ENCODE measurements around a stretch of chr18.

- PRO-cap, 2 experiments = no peak in any of the 2 experiments
Observed at GRCh38 chr18:9926557-9927444, 13.0 kb downstream of the VAPA start.

- PRO-cap, 2 experiments = no peak in any of the 2 experiments
Observed at GRCh38 chr18:9955927-9956429, 42.2 kb downstream of the VAPA start.

DNA sequence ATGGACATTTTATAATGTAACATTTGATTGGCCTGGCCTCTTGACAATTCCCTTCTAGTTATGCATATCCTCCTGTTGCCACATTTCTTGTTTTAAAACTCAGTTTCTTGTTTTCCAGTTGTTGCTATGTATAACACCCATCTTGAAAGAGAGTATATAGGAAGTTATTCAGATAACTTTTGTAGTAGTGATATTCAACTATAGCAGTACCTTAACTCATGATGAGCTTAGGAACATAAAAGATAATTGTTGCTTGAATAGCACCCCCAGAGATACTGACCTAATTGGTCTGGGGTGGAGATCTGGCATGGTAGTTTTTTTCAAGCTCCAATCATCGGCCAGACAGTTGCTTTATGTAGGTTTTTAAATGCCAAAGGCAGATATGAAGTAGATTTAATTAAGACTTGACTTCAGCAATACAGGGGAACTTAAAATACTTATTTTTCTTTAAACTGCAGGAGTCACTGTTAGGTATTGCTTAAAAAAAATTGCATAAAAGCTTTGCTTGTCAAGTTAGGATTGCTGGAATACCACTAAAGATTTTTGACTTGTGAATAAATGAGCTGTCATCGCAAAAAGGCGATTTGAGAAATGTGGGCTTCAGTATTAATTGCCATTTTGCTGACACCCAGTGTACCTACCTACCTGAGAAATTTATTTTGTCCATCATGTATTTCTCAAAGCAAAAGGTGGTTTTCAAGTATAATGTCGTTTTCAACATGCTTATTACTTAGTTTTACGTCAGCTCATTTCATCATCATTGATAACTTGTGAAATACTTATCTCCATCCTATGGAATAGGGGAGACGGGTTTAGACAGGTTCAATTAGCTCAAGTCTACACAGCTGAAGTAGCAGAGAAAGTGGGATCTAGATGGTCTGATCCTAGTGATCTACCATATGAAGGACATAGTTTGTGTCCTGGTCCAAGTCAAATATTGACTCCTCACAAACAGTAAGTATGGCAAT lies 44.8 kb downstream of the VAPA start:
- PRO-cap, 2 experiments = no peak in any of the 2 experiments

DNA sequence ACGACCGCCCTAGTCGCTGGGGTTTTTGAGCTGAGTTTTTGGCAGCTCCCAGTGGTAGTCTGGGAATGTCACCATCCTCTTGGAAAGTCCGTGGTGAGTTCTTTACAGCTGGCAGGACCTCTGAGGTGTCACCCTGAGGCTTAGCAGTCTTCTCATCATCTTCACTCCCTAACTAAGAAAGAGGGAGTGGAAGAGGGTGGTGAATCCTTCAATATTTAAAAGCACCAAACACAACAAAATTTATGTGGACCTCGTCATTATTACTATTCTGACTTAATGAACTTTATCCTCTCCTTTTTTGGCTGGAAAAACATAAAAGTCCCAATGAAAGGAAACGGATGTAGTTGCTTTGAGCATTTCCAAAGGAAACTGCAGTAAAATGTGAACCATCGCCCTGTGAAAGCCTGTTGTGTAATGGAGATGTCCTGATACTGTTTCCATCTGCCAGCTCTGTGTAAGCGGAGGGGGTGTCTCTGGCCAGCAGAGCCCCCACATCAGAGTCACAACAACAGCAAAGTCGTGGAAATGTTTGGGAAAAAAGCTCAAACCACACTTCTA lies 78.7 kb downstream of the VAPA start:
- PRO-cap, 2 experiments = no peak in any of the 2 experiments

- PRO-cap, 2 experiments = no peak in any of the 2 experiments
Observed at GRCh38 chr18:10010342-10011051, 96.7 kb downstream of the VAPA start.

GRCh38 chr18:10032391-10032940 lies 118.7 kb downstream of the VAPA start:
- PRO-cap, 2 experiments = no peak in any of the 2 experiments

DNA sequence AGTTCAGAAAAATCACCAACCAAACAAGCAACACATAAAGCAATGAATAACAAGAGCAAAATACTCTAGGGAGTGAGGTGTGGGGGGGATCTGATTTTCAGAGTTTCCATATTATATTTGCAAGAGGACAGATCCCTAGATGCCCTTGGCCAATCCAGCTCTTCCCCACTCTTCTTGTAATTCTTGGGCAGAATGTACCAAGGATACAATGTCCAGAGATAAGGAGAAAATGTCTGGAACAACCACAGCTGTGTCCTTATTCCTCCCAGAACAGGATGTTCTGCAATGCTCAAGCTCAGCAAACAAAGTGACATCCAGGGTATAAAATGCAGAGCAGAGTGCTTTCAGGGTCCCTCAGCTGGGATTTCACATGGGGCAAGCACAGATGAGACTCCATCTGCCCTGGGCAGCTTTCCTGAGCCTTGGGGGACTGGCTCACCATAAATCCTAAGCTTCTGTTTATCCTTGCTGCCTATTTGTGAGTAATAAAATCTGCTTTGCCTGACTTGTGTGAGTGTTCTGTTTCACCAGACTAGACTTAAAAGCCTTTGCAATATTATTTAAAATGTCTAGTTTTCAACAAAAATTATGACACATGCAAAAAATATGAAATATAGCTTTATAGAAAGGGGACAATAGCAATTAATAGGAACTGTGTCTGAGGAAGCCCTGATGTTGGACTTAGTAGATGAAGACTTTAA lies 127.4 kb downstream of the VAPA start:
- PRO-cap, 2 experiments = no peak in any of the 2 experiments

DNA sequence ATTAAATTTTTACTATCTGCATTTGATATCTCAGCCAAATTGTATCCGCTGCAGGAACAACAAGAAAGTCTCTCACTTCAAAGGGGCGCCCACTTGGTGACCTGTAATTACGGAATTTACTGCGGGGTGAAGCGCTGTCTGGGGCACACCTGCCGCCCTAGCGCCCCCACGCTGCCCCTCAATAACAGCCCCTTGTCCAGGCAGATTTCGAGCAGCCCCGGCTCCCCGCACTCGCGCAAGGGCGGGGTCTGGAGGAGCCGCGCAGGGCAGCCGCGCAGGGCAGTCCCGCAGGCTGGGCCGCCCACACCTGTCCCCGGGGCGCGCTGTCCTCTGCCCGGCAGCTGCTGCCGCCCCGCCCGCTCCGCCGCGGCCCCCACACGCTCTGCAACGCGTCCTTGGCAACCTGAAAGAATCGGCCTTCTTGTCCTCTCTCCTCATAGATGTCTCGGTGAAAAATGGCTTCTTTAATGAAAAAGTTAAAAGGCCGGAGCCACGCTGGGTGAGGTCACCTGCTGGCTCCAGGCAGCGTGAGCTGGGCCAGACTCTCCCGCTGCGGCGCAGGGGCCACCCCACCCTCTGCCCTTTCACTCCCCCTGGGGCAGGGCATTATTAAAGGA lies 218.0 kb downstream of the VAPA start:
- PRO-cap, 2 experiments = no peak in any of the 2 experiments

DNA sequence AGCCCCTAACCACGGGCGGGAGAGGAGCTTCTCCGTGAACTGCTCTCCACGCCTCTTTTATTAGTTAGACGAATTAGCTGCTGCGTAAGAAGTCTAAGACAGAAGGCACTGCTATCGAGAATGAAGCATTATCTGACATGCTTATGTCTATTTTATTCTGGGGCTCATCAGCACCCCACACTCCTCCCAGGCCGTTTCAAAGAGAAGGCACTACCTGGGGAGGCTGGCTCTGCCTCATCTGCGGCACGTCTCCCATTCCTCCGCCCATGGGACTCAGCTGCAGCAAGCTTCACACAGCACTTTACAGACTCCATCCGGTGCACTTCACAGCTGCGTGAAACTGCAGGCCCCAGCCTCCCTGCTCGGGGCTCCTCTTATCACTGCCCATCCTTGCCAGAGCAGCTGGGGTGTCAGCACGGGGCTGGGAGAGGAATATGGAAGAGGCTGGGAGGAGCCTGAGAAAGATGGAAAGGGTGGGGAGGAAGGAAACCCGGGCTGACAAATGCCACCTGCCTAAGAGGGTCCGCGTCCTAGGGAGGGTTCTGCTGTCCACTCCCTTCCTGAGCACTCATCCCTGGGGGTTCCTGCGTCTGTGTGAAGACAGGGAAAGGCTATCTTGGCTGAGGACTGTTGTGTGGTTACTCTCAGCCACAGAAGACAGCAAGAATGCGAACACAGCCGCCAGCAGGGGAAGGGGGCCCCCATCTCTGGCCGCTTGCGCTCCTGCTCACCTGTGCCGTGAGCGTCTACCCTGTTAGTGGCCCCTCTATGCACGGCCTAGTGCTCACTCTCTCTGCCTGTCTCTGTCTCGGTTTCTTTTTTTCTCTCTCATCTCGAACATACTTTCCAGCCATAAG lies 207.0 kb upstream of the APCDD1 start:
- PRO-cap, 2 experiments = no peak in any of the 2 experiments

GRCh38 chr18:10528442-10529045 lies 2.7 kb downstream of the NAPG start:
- PRO-cap, 2 experiments = no peak in any of the 2 experiments

DNA sequence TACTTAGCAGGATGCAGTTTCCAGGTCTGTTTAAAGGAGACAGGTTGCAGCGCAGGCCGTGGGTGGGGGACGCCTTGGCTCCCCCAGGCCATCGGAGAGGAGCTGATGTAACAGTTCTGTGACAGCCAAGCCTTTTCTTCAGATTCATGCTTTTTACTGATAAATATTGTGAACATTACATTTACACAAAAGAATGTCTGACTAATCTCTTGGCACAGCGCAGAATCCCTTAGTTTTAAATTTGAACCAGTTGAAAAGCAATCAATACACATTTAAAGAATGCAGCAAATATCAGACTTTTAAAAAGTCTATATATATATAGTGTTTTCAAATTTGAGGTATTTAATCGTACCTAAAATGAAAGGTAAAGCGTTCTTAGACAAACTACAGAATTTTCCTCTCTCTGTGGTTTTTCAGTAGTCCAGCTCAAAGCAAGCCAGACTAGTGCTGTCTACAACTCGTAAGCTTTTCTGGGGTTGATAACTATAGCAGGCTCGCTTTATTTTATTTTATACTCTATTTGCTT lies 222.0 kb downstream of the PIEZO2 start:
- PRO-cap, 2 experiments = no peak in any of the 2 experiments

DNA sequence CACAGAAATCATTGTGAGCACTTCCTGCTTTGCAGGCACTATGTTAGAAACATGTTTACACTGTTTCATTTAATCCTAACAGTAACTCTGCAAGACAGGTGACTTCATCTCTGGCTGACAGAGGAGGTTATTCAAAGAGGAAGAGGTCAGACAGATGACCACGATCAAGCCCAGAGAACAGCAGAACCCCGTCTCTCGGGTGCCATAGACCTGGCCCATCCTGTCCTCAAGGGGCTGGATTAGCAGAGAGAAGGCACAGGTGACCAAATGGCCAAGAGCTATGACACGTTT lies 28.1 kb upstream of the PIEZO2 start:
- PRO-cap, 2 experiments = no peak in any of the 2 experiments

- PRO-cap, 2 experiments = no peak in any of the 2 experiments
Observed at GRCh38 chr18:11259372-11259830, 110.0 kb upstream of the PIEZO2 start.

- PRO-cap, 2 experiments = no peak in any of the 2 experiments
Observed at GRCh38 chr18:11366289-11366825, 217.0 kb upstream of the PIEZO2 start.

DNA sequence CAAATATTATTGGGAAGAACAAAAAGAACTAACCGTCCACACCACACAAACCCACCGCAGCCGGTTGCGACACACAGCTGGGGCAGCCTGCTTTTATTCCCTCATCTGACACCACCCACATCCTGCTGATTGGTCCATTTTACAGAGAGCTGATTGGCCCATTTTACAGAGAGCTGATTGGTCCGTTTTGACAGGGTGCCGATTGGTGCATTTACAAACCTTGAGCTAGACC lies 177.6 kb upstream of the SLC35G4 start:
- PRO-cap, 2 experiments = no peak in any of the 2 experiments

DNA sequence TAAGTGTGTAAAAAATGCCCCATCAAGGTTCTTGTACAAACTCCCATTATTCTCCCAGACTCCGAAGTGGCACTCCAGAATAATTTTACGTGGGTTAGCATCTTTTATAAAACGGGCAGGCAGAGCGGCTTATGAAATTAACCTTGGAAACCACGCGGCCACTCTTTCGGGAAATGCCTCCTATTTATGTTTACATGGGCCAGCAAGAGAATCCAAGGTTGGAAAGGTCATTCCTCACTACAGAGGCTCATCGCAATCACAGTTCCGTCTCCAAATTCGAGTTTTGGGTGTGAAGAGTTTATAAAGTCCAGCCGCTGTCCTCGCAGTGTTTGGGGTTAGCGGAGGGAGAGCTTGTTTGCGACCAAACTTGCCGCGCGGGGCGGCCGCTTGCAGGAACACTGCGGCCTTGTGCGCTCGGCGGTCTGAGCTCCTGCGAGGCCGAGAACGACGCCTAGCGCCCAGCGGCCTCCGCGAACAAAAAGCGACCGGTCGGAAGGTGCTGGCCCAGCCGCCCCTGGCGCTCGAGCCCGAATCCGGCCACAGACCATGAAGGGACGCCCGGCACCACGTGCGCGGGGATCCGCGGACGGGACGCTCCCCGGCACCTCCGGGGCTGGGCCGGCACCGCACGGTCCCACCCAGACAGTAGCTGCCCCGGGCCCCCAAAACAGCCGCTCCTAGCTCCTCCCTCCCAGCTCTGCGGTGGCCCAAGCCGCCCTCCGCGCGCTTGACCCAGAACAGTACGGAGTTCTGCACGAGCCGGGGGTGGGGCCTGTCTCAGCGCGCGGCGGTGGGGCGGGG lies 934 bp upstream of the IMPA2 start:
- PRO-cap, 2 experiments = peak in 2 of 2 experiments; most common plus-strand start position 473 of the sequence (in 1); most common minus-strand start position 424 of the sequence (in 2)

DNA sequence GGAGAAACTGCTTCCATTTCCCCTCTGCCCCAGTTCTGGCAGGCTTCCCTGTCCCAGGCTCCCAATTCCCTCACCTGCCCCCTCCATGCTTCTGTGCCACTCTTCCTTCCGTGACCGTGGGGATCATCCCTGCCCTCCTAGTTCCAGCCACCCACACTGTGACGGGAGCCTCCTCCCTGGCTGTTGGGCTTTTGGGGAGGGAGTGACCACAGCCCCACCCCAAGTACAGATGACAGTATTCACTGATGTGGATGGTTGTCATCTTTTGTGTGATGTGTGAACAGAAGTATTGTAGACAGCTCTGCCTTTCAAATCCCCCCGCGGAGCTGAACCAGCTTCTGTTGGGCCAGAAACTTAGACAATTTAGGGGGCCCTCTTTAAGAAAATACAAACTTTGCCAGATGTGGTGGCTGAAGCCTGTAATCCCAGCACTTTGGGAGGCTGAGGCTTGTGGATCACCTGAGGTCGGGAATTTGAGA lies 2.9 kb downstream of the IMPA2 start:
- PRO-cap, 2 experiments = no peak in any of the 2 experiments

- PRO-cap, 2 experiments = no peak in any of the 2 experiments
Observed at GRCh38 chr18:11989790-11990354, 8.6 kb downstream of the IMPA2 start.

- PRO-cap, 2 experiments = no peak in any of the 2 experiments
Observed at GRCh38 chr18:11991115-11991849, 10.0 kb downstream of the IMPA2 start.

DNA sequence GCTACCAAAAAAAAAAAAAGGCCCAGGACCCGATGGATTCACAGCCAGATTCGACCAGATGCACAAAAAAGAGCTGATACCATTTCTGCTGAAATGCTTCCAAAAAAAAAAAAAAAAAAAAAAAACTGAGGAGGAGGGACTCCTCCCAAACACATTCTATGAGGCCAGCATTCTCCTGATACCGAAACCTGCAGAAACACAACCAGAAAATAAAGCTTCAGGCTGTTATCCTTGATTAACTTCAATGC lies 58.4 kb downstream of the ANKRD62 start:
- PRO-cap, 2 experiments = peak in 2 of 2 experiments; most common plus-strand start position 114 of the sequence (in 1)

Measured in Colon Carcinoma Metastatic in the Lung (tissue), 2 donors.